HL-60 (cell line): ENCODE measurements around the genes MAPKAPK2, IL19 and C1orf116.

DNA sequence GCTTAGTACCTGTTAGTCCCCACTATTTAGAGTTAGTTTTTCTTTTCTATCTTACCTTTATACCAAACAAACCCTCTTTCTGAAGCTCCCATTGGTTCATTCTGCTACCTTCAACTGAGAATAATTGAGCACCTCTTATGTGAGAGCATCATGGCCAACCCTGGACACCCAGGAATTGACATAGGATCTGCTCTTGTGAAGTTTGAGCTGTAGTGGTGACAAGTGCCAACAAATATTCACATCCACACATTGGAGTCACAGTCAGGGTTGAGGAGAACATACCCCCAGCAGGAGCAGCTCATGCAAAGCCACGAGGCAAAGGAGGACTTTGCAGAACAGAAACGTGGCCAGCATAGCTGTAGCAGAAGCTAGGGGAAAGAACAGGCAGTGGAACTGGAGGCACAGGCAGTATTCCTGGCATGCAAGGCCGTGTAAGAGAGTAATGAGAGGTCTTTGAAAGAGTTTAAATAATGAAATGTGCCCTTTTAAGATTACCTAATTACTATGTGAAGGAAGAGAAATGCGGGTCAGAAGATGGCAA is 41.0 kb upstream of the IKBKE start:
- RRBS: no CpG with 5 or more reads among the region's 4 CpGs

DNA sequence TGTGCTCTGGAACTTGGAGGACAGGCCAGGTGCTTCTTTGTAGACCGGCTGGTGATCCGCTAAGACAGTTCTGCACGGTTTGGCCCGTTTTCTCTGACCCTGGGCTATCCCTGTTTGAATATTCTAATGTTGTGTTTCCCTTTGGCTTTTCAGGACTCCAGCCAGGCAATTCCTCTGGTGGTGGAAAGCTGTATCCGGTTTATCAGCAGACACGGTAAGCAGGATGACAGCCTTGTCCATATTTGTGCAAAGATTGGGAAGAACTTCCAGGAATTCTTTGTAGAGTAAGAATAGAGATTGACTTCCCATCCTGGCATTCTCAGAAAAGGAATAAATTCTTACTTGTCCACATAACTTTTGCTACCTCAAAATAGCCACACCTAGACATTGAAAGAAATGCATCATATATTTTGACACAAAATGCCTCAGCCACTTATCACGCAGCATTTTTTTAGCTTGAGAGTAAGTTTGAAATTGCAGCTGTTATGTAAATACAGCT is 40.2 kb upstream of the IKBKE start:
- RRBS: no CpG with 5 or more reads among the region's 7 CpGs

DNA sequence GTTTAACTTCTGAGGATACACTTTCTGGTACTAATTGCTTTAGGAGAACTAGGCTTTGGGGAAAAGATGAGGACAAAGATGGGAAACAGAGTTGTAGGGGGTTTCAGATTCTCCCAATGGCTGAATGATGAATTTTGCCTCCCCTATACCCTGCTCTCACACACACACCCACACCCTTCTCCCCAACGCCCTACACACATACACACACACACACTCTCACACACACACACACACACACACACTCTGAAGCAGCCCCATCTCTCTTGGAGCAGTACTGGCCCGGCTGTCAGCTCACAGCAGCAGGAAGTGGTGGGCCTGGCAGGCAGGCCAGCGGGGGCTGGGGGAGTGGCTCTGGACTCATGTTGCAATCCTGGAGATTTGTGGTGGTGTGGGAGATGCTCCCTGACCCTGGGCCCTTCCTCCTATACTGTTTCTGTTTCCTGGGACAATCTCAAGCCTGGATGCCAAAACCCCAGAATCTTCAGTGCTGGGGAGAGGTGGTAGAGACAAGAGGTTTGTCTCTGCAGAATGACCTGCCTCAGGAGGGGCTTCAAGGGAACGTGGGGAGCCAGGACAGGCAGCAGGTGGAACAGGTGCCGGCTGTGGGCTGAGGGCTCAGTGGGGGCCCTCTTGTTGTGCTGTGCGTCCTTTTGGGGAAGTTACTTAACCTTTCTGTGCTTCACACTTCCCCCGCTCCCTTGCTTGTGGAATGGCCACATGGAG is 2.3 kb downstream of the IKBKE start:
- RRBS: no CpG with 5 or more reads among the region's 7 CpGs

DNA sequence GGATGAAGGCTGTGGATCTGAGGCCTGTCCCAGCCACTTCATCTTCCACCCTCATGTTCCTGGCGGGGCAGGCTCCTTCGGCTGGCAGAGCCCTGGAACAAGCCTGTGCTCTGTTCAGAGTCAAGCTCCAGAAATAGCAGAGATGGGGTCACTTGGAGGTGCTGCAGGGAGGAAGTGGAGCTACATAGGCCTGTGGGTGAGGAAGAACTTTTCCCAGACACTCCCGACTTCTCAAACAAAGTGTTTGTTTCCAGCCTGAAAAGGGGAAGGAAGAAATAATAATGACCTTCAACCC is 16.7 kb downstream of the IKBKE start:
- RRBS: no CpG with 5 or more reads among the region's 3 CpGs

DNA sequence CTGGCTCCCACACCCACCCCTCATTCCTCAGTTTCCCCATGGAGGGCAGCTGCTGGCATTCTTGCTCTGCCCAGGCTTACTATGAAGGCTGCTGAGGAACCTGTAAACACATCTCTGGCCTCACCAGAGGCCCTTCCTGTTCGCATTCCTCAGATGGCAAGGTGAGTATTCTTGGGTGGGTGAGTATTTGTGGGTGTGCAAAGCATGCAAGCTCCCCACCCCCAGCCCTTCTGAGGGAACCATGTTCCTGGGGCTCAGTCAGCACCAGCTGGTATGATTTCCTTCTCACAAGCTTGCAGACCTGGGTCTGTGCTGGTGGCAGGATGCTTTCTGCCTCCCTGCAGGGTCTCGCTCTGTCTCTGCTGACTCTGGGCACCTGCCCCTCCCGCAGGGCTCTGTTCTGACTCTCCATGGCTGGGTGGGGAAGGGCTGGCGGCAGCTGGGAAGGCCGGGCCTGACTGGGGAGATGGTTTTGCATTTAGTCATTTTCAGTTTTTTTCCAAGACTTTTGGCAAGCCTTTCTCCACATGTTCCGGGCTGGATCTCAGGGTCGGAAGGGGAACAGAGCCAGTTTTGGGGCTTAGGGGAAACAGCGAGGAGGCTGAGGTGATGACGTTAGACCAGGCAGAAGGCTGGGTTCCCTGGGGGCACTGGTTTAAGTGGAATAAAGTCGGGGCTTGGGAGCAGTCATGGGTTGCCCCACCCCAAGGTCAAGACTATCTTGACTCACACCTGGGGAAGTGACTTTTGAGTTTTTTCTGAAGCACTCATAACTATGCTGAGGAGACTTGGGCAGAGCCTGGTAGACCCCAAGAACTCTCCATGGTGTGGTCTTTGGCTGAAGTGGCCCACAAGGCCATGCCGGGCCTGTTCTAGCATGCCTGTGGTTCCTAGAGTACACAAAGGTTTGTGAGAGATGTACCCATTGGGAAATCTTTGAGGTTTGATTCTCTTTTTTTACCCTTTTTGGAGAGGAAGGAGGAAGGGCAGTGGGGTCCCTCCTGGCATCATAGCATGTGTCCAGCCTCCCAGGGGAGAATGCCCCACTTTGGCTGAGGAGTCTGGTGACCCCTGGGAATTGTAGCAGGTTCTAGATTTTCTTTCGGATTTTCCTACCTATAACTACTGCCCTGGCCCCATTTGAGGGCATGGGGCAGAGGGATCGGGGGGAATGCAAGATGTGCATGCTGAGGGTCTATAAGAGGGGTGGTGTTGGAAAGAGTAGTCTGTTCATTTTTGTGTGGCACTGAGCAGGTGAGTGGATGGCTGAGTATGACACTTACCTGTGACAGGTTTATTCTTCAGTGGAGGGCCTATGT is 6.3 kb downstream of the RASSF5 start:
- RRBS: 100% methylated on average over 1 of the region's 13 CpGs

DNA sequence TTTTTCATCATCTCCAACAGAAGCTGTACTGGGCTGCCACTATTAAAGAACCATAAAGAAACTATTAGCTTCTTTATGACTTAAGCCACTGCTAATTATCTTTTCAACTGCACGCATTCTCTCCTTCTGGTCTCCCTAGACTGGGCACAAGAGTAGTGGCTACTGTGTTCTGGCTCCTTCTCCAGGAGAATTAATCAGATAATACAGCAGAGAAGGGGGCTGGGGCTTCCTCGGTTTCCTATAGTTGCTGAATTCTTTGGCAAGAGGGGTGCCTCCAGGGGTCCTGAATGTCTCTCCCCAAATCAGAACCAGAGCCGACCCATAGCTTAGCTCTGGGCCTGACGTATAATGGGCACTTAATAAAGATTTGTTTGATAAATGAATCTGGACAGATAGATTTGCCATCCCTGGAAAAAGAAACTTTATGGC is 19.2 kb upstream of the MAPKAPK2 start:
- RRBS: no CpG with 5 or more reads among the region's 4 CpGs

GRCh38 chr1:206684471-206685009 is at the start of gene MAPKAPK2:
Gene MAPKAPK2, plus strand, starts transcription at chr1:206684905.
- RRBS: 4% methylated on average over 17 of the region's 39 CpGs

- RRBS: 3% methylated on average over 66 of the region's 93 CpGs
These were observed 743 bp downstream of the MAPKAPK2 start for GRCh38 chr1:206685173-206686123.

DNA sequence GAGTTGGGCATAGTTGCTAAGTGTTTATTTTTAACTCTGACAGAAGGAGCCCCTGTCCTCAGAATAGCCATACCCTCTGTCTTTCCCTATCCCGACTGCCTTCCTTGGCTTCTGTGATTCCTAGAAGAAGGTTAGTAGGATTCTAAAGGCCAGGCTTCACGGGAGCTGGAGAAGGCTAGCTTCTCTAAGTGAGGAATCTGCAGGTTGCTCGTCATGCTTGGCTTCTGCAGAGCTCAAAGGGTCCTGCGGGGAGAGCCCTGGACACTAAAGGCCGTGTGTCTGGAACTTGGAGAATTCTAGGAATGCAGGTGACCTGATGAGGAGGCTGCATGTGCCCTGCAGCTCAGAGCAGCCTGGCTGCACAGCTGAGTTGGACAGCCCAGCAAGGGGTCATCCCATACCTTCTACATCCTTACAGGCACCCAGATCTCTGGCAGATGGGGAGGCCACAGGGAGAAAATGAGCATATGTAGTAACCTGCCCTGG is 9.8 kb downstream of the MAPKAPK2 start:
- RRBS: no CpG with 5 or more reads among the region's 5 CpGs

DNA sequence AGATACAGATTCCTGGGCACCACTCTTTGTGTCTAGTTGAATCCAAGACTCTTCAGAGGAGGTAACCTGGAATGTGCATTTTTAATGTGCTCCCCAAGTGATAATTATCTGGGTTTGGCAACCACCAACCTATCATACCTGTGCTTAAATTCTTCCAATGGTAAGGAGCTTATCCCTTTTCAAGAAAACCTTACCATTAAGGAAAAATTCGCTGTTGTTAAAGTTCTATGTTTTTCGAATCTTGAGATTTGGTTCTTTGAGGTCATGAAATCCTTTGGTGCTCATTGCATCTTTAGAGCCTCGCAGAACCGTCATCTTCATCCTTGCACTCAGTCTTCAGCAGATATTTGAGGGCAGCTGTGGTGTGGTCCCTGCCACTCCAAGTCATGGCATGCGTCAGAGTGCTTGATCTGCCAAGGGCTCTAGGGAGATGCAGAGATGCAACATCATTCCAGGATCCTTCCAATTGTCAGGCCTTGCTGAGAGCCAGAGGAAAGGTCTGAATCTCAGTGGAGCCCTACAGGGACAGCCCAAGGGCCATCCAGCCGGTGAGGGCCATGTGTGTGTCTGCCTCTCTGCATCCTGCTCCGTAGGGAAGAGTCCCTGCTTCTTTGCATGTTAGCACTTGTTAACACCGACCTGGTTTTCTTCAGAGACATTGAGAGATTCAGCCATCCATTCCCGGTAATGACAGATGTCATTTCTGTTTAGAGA is 17.4 kb downstream of the MAPKAPK2 start:
- RRBS: no CpG with 5 or more reads among the region's 9 CpGs

DNA sequence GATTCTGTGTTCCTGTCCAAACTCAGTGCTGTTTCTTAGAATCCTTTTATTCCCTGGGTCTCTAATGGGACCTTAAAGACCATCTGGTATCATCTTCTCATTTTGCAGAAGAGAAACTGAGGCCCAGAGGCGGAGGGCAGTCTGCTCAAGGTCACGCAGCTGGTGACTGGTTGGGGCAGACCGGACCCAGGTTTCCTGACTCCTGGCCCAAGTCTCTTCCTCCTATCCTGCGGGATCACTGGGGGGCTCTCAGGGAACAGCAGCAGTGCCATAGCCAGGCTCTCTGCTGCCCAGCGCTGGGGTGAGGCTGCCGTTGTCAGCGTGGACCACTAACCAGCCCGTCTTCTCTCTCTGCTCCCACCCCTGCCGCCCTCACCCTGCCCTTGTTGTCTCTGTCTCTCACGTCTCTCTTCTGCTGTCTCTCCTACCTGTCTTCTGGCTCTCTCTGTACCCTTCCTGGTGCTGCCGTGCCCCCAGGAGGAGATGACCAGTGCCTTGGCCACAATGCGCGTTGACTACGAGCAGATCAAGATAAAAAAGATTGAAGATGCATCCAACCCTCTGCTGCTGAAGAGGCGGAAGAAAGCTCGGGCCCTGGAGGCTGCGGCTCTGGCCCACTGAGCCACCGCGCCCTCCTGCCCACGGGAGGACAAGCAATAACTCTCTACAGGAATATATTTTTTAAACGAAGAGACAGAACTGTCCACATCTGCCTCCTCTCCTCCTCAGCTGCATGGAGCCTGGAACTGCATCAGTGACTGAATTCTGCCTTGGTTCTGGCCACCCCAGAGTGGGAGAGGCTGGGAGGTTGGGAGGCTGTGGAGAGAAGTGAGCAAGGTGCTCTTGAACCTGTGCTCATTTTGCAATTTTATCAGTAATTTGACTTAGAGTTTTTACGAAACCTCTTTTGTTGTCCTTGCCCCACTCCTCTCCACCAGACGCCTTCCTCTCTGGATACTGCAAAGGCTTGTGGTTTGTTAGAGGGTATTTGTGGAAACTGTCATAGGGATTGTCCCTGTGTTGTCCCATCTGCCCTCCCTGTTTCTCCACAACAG is 38.1 kb upstream of the IL19 start:
- RRBS: no CpG with 5 or more reads among the region's 23 CpGs

GRCh38 chr1:206770453-206770954 is at the start of gene IL19:
Gene IL19, plus strand, starts transcription at chr1:206770773.
- RRBS: no CpG with 5 or more reads among the region's 4 CpGs

GRCh38 chr1:206951369-206952155 is 5.3 kb upstream of the PIGR start:
- RRBS: no CpG with 5 or more reads among the region's 4 CpGs

- RRBS: no CpG with 5 or more reads among the region's 9 CpGs
These were observed 25.2 kb downstream of the C1orf116 start for GRCh38 chr1:207007122-207007910.

GRCh38 chr1:207021216-207021541 is 11.4 kb downstream of the C1orf116 start:
- RRBS: no CpG with 5 or more reads among the region's 3 CpGs

- RRBS: no CpG with 5 or more reads among the region's 3 CpGs
These were observed at the start of gene C1orf116 for GRCh38 chr1:207032339-207033187. Gene C1orf116, minus strand, starts transcription at chr1:207032756.

- RRBS: no CpG with 5 or more reads among the region's 3 CpGs
These were observed 2.5 kb downstream of the PFKFB2 start for GRCh38 chr1:207055455-207056128.

- RRBS: no CpG with 5 or more reads among the region's 3 CpGs
These were observed 38.5 kb downstream of the CD55 start for GRCh38 chr1:207359889-207360480.

DNA sequence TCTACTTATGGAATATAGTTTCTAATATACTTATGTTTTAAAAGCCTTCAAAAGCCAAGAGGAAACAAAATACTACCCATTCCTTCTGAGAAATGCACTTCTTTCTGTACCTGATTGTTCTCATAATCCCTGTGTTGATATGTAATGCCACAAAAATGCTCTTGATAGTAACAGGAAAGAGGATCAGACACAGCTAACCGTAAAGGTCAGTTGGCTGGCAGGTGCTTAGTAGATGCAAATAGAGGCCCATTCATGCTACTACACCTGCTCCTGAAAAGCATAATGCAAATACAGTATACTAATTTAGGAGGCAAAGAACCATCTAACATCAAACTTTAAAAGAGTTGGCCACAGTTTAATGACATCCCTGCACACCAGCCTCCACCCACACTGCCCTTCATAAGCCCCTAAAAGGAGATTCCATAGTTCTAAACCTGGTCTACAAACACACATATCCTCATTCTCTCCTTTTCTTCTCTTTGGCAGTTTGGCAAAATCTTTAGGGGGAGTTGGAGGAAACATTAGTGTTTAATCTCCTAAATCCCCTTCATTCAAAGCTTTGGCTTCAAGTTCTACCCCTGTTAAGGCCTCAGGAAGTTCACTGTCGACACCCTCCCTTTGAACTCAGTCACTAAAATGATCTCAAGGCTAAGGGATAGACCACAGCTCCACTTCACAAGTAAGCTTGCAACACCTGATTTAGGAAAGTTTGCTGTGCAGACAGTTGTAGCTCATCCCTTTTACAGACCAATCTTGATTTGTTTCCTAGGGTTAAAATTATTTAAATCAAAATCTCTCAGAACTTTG is 2.9 kb upstream of the CD46 start:
- RRBS: no CpG with 5 or more reads among the region's 2 CpGs

- RRBS: 5% methylated on average over 5 of the region's 53 CpGs
These were observed 573 bp downstream of the CD46 start for GRCh38 chr1:207752214-207753039.